Fibroblast of villous mesenchyme (primary cell): ENCODE measurements around a stretch of chr1.

- CAGE, long polyA plus RNA, result no peak
These were observed 71.8 kb upstream of the C1orf115 start for GRCh38 chr1:220618272-220618924.

GRCh38 chr1:220734401-220735029, 13.6 kb upstream of the MTARC2 start:
- CAGE, long polyA plus RNA, result no peak

- CAGE, long polyA plus RNA, result no peak
These were observed 2.0 kb downstream of the MTARC2 start for GRCh38 chr1:220750047-220750686.

DNA sequence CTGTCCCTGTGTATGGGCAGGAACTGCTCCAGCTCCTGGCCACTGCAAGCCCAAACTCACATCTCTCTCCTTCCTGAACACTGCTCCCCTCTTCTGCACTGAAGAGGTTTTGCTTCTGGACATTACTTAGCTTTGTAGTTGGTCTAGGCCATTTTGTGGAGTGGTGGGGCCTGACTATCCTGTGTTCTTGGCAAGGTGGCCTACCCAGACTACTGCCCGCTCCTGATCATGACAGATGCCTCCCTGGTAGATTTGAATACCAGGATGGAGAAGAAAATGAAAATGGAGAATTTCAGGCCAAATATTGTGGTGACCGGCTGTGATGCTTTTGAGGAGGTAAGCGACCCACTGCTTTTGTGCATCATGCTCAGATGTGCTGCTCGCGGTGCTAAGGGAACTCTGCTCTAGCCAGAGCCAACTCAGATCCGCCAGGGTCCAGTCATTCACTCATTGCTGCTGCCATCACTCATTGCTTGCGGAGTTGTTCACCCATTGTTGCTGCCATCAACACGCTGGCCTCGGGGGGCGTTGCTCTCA, 14.7 kb downstream of the MTARC2 start:
- CAGE, long polyA plus RNA, result no peak

GRCh38 chr1:221046036-221046611, 166.9 kb downstream of the HLX start:
- CAGE, long polyA plus RNA, result no peak

DNA sequence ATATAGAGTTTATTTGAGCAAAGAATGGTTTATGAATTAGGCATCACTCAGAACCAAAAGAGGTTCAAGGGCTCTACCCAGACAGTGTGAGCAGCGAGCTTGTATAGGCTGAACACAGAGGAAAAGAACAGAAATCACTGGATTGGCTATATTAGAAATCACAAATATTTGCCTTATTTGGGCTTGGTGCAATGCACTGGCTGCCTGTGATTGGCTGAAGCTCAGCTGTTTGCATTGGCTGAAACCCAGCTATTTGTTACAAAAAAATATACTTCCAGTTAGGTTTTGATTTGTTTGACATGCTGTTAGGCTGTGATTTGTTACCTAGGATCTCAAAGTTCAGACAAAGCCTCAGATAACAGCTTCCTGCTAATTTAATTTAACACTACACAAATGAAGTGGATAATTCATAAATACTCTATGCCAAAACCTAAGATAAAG, 179.3 kb downstream of the DUSP10 start:
- CAGE, long polyA plus RNA, result no peak

- CAGE, long polyA plus RNA, result no peak
These were observed 178.6 kb downstream of the DUSP10 start for GRCh38 chr1:221563030-221563949.

DNA sequence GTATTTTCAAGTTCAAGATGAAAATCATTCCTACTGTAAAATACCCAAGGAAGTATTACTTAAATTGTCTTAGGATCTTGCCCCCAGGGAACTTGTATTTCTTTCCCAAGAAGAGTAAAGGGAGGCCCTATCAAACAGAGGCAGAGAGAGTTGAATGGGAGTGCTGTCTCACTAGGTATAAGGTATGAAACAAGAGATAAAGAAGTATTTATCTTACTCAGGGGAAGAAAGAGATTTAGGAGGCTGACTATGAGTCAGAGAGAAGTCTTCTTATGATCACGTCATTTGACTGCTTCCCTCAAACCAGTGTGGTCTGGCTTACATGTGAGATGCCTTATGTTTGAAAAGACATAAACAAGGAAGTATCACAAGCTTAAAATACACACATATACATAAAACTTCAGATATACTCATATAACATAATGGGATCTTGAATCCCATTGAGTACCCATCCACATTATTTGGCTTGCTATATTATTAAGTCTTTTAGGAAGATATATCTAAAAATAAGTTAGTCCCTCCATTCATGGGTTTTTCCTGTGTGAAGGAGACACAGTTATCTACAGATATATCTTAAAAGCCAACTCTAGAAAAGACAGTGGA, 29.6 kb downstream of the DUSP10 start:
- CAGE, long polyA plus RNA, result no peak

DNA sequence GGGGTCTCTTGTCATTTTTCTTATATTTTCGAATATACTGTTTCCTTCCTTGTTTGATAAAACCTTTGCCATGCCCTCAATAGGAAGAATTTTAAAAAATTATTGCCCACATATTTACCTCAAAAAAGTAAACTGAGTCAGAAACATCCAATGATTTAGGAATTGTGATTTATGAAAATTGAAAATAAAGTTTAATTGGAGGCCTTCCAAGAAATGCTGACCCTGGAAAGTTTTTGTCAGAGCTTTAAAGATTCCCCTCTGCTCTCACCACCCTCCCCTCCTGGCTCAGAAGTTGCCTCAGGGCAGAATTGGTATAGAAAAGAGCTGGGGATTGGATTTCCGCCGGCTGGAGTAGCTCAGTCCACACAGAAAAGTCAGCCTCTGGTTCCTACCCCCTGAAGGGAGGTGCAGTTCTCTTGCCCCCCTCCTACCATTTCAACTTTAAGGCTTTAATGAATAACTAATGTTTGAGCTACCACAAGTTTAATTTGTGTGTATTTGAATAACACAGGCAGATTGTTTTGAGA, 26.8 kb downstream of the DUSP10 start:
- CAGE, long polyA plus RNA, result no peak

DNA sequence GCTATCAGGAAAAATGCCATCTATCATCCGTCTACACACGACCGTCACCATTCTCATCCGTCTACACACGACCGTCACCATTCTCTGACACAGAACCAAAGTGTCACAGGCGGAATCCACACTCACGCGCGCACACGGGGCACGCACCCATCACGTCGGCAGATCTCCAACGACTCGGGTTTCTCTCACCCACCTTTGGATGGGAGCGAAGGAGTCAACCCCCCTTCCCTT, 993 bp downstream of the DUSP10 start:
- CAGE, long polyA plus RNA, result no peak

GRCh38 chr1:221778431-221779274, 36.8 kb upstream of the DUSP10 start:
- CAGE, long polyA plus RNA, result no peak

DNA sequence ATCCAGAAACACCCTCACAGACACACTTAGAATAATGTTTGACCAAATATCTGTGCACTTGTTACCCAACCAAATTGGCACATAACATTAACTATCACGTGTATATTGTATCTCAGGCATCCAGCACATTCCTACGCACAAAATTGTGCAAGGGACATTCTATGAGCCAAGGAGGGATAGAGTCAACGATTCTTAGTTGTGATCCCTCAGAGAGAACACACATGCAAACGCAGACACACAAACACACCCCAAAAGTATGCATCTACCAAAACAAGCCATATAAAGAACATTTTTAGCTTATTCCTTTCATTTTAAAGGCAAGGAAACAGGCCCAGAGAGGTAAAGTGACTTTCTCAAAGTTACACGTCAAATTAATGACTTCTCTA, 195.7 kb upstream of the DUSP10 start:
- CAGE, long polyA plus RNA, result no peak

- CAGE, long polyA plus RNA, result no peak
These were observed 316.4 kb upstream of the DUSP10 start for GRCh38 chr1:222058340-222058677.

- CAGE, long polyA plus RNA, result no peak
These were observed 127.3 kb downstream of the HHIPL2 start for GRCh38 chr1:222420532-222421142.

DNA sequence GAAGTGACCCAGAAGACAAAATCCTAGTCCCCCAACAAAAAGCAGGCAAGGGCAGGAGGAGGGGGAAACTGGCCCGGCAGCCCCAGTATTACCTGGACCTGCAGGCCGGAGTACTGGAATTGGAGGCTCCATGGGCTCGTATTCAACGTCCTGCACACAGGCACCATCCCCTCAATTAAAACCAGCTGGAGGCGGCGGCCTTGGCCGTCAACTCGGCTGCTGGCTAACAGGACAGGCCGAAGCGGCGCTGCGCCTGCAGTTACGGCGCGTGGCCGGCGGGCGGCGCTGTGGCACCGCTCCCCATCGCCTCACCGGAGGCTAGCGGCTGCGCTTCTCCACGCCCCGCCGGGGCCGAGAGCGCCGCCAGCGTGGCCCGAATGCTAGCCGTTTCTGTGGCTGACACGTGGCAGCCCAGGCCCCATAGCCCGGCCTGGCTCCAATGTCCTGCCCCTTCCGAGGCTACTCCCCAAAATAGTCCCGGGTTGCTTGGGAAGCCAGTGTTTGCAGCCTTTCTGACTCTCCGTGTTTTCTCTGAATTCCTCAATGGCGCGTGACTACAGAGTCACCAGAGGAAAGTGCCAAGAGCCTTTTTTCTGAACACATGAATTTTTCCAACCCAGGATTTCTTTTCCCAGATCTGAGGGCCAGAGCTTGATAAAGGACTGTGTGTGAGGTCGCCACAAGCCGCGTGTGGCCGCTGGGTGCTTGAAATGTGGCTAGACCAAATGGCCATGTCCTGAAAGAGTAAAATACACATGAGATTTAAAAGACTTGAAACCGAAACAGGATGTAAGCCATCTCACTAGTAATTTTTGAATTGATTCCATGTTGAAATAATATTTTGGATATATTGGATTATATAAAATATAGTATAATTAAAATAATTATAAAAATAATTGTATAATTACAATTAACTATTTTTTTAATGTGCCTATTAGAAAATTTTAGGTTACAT, 82.4 kb downstream of the HHIPL2 start:
- CAGE, long polyA plus RNA, result no peak

- CAGE, long polyA plus RNA, result no peak
These were observed 2.4 kb downstream of the FAM177B start for GRCh38 chr1:222739424-222739846.

GRCh38 chr1:223029533-223030309, 113.3 kb downstream of the TLR5 start:
- CAGE, long polyA plus RNA, result no peak

- CAGE, long polyA plus RNA, result no peak
These were observed 63.5 kb downstream of the TLR5 start for GRCh38 chr1:223079485-223080065.

DNA sequence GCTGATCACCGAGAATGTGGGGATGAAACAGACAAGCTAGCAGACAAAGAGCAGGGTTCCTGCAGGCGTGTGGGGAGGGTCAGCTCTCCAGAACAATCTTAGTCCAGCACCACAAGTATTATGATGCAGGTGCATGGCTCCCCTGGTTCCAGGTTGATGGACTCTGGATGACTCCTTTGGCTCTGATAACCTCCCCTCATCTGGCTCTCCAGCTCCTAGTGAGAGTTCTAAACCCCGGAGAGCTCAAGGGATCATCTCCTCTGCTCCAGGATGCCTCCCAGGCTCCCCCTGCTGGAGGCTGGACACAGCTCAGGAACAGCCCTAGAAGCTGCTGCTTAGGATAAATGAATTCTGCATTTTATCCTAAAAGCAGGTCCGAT, 53.1 kb downstream of the TLR5 start:
- CAGE, long polyA plus RNA, result no peak

DNA sequence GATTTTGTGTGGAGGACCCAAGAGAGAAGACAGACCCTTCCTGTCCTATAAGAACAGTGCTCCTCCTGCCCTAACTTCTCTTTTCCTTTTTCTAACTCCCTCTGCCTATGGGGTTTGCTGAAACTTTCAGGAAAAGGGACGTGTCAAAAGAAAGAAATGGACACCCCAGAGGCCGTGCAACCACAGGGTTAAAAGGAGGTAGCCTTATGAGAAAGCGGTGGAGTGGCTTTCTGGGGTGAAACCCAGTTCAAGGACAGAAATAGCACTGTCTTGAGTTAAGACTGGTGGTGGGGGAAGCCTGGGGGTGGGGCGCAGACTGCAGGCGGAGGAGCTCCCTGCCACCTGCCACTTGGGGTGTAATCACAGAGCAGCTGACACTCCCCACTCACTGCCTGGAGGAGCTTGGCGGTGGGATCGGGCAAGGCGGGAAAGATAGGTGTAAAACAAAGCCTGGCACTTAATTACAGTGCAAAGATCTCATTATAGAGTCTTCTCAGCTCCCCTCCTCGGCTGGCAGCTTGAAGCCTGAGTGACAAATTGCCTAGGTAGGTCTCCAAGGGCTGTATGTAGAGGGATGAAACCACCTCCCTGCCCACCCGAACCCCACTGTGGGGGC, 759 bp upstream of the TLR5 start:
- CAGE, long polyA plus RNA, result no peak